Right cardiac atrium (tissue), 1 donor: ENCODE data around the gene PCCA.

DNA sequence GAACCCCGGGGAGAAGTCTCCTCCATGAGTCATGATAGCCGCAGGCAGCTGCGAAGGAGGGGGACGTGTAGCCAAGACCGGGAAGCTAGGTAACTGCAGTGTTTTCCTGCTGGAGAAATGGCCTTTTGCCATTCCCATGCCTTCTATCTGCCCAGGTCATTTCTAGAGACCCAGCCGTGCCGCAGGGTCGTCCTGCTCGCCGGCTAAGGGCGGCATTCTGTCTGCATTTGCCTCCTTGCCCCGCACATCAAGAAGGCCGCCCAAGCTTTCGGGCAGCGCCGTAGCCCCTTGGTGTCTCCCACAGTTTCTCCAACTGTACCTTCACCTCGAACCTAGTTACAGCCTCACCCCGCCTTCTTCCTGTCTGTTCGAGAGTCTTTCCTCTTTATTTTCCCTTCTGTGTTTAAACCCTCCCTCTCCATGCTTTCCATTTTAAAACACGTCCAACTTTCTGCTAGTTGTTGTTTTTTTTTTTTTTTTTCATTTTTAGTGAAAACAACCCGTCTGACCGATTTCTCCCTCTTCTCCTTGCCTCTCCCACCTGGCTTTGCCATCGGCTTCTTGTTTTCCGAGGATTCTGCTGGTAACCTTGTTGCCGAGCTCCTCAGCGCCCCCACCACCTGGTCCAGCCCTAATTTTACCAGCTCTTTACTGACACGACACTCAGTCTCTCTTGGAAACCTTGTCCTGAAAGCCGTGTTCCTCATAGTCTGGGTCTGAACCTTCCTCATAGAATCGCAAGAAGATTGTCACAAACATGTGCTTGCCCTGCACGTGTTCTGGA lies 40.6 kb upstream of the CLYBL start:
- PRO-cap: no peak

GRCh38 chr13:99656777-99657508 lies 50.5 kb downstream of the CLYBL start:
- PRO-cap: no peak

DNA sequence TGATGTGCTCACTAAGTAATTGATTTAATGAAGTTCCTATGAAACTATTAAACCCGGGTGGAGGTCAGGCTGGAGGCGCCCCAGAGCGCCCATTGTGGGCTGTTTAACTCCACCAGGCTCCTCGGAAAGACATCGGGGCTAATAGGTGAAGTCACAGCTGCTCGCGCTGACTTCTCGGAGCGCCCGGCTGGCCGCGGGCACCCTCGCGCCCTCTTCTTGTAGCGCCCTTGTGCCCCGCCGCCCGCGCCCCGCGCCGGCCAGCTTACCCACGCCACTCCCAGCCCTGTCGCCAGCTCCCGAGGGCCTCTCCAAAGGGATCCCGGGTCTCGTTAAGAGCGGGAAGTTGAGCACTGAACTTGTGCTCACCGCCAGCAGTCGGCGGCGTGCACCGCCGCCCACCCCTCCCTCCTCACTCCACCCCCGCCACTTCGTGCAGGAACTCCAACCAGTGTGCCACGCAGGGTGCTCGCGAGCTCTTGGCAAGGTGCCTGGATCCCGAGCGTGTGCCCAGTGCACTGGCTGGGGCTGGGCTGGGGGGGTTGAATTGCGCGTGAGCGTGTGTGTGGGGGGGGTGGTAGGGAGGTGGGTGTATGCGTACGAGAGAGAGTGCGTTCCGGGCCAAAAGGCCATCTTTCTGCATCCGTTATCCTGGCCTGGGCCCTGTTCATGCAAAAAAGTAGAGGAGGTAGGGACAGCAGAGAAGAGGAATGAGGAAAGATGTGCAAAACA lies 14.6 kb downstream of the ZIC5 start:
- PRO-cap: no peak

DNA sequence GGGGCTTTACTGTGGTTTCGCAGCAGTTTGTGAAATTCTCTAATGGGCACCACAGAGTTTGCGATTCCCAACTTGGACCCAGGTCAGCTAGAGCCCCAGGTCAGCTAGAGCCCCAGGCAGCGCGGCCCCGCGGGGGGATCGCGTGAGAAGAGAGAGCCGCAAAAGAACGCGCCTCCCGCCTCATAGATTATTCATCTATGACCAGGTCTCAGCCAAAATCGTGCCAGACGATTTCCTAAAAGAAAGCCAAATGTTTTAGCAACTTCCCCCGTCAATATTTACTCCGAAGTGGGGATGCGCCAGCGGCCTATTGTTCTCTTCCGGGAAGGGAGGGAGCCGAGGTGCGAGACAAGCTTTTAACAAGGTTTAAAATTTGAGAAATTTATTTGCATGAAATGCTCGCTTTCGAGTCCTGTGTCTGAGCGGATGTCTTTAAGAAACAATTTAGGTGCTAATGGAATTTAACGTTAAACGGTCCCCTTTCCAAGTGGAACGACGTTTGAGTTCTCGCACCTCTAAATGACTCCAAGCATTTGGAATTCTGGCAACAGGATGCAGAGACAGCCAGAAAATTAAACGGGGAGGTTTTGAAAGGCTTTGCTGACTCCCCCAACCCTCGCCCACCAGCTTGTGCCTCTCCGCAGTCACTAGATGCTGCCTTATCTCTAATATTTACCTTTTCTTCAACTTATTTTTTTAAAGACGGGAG lies 2.3 kb downstream of the ZIC2 start:
- PRO-cap: no peak

- PRO-cap: bidirectional peak, plus-strand start at chr13:100089117, minus-strand start at chr13:100088923
Measured at GRCh38 chr13:100088613-100089739, at the start of gene PCCA. TSS of gene PCCA (plus strand) at chr13:100089093.

GRCh38 chr13:100112184-100112594 lies 23.3 kb downstream of the PCCA start:
- PRO-cap: no peak

- PRO-cap: no peak
Measured at GRCh38 chr13:100402846-100403128, 185.8 kb downstream of the GGACT start.

DNA sequence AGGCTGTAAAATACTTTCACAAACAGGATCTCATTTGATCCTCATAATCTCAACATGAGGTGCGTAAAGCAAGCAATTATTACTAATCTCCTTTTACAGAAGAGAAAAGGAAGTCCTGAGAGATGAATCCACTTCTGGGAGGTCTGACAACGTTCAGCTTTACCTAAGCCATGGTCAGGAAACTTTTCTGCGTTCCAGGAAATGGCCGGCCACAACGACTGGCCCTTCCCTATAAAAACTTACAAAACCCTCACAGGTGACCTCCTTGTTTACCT lies 351.6 kb upstream of the TMTC4 start:
- PRO-cap: no peak

GRCh38 chr13:101429709-101430138 lies 13.4 kb upstream of the NALCN start:
- PRO-cap: no peak

DNA sequence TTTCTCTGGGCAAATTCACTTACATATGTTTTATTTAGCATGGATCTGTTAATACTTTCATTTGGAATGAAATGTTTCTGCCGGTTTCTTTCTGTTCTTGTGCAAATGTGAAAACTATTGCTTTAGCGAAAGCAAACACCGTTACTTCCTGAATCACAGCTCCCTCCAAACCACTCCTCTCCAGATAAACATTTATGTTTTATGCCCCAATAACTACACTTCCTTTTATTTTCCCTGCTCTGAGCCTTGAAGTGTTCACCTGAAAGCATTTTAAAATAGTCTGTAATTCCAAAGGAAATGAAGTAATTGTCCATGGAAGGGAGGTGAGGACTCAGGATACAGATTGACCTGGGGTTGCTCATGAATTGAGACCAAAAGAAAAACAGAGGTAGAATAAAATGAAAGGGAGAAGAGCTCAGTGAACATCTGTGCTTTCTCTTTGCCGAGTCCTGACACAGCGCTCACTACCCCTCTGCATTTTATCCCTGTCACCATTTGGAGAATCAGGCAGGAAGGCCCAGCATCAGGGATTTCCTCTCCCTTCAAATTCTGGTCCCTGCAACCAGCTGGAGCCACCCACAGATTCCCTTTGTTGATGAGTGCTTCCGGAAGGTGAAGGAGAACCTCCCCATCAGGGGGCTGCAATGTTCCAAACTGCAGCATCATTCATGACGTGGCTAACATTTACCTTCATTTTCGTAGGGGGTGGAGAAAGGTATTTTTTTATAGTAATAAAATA lies 171.9 kb downstream of the ITGBL1 start:
- PRO-cap: no peak

GRCh38 chr13:102328964-102329798 lies 267.6 kb upstream of the TPP2 start:
- PRO-cap: no peak

DNA sequence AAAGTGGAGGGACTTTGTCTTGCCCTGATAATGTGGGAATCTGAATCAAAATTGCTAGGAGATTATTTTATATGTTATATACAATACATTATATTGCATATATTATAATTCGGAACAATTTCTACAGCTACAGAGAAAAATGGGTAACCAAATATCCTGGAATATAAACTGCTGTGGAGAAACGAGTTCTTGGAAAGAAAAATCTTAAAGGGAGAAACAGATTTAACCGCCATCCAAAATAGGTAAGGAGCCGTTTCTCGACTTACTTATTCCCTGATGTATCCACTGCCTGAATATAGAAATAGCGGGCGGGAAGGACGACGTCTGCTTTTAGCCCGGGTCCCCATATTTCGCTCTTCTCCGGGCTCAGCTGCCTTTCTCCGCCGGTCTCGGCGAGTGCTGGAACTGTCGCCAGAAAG lies 544 bp downstream of the POGLUT2 start:
- PRO-cap: no peak

- PRO-cap: no peak
Measured at GRCh38 chr13:104015069-104015561, 948.9 kb upstream of the SLC10A2 start.

DNA sequence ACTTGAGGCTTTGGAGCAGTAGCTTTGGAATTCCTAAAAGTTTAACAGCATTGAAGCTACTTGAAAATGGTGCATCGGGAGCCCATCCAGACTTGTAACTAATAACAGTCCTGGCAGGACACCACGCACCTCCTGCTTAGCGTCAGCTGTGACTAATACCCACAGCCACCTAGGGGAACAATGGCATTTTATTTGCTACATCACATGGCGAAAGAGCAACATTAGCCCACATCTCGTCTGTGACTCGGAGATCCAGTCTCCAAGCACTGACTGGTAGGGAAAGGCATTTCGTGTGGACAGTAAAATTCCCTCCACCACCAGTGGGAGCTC lies 894.4 kb upstream of the DAOA start:
- PRO-cap: no peak

GRCh38 chr13:106344103-106344643 lies 191.3 kb downstream of the EFNB2 start:
- PRO-cap: no peak

DNA sequence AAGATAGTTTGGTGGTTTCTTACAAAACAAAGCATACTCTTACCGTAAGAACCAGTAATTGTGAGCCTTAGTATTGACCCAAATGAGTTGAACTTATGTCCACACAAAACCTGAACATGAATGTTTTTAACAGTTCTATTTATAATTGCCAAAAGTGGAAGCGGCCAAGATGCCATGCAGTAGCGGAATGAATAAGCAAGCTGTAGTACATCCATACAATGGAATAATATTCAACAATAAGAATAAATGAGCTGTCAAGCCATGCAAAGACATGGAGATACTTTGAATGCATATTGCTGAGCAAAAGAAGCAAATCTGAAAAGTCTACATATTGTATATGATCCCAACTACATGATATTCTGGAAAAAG lies 183.0 kb downstream of the EFNB2 start:
- PRO-cap: no peak

DNA sequence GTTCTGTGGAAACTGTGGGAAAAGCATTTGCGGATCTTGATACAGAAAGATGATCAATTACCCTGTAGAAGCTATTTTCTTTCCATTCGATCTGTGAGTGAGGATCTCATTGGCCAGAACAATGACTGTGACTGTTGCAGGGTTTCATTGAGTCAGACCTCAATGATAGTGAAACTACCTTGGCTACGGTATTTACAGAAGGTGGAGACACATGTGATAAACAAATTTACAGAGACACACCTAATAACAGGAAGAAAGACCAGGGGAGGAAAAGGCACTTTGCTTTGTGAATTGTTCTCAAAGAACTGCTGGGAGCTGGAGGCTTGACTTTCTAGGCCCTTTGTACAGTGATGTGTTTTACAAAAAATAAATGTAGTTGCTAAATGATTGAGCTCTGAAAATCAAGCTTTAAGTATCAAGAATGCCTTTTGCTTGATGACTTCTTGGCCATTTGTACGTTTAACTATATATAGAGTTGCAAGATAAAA lies 19.9 kb upstream of the ARGLU1 start:
- PRO-cap: no peak

GRCh38 chr13:106796301-106796990 lies 228.5 kb upstream of the ARGLU1 start:
- PRO-cap: no peak

DNA sequence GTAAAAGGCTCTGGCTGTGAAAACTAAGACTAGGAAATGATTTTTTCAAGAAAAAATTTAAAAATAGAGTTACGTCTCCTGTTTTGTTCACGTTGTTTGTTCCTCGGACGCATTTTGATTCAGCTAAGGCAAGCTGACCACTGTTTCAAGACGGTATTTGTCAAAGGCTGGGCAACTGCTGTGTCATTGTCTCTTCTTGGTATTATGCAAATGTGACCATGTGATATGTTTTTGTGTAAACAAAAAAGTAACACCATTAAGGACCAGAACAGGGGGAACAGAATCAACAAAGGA lies 286.3 kb downstream of the NALF1 start:
- PRO-cap: no peak

GRCh38 chr13:108963324-108963642 lies 333.9 kb downstream of the MYO16 start:
- PRO-cap: no peak